Psoas muscle (tissue), 2 donors: Measurements from ENCODE around the gene ITGA10.

DNA sequence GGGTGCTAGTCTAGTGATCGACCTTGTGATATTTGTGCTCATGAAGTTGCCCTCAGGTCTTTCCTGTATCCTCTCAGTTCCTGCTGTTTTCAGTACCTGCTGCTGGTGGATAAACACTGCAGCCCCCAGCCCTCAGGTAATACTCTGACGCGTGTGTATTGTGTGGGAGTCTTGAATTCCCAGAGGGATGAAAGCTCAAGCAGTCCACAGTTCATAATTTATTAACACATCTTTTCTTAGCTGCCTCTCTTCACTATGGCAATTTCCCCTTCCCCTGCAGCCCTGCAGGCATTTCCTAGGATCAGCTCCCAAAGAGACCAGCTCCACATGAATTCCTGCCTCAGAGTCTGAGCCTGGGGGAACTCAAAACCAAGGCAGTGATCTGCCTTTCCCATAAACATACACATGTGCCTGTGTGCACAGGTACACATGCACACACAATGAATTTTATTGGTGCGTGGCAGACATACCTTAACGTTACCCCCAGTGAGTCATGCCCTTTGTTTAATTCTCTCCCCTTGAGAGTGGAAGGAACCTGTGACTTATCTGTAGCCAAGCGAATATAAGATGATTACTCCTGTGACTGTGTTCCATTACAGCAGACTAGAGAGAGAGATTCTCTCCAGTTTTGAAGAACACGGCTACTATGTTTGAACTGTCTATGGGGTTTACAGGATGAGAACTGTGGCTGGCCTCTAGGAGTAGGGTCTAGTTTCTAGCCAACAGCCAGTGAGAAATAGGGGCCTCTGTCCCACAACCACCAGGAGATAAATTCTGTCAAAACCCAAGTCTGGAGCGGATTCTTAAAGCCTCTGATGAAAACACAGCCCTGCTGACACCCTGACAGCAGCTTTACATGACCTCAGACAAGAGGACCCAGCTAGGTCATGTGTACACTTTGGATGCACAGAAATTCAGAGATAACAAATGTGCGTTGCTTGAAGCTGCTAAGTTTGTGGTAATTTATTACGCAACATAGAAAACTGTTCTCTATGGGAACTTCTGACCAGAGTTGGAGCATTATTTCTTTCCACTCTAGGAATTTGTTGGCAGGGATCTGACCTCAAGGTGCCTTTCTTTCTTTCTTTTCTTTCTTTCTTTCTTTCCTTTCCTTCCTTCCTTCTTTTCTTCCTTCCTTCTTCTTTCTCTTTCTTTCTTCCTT lies 14.3 kb upstream of the HMGCS2 start:
- PRO-cap, 2 experiments = no peak in any of the 2 experiments

DNA sequence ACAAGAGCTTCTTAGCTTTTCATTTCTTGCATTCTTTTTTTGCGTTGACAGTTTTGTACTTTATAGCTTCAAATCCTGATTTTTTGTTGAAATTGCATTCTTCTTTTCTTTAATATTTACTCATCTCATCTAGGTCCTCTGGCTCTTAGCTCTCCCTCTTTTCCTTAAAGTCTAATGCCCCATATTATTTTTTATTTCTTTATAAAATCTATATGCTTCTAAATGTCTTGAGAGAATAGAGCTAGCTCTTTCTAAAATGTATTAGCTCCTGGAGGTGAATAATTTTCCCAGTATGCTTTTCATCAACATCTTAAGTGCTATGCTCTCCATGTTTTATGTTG lies 17.4 kb downstream of the ADAM30 start:
- PRO-cap, 2 experiments = no peak in any of the 2 experiments

DNA sequence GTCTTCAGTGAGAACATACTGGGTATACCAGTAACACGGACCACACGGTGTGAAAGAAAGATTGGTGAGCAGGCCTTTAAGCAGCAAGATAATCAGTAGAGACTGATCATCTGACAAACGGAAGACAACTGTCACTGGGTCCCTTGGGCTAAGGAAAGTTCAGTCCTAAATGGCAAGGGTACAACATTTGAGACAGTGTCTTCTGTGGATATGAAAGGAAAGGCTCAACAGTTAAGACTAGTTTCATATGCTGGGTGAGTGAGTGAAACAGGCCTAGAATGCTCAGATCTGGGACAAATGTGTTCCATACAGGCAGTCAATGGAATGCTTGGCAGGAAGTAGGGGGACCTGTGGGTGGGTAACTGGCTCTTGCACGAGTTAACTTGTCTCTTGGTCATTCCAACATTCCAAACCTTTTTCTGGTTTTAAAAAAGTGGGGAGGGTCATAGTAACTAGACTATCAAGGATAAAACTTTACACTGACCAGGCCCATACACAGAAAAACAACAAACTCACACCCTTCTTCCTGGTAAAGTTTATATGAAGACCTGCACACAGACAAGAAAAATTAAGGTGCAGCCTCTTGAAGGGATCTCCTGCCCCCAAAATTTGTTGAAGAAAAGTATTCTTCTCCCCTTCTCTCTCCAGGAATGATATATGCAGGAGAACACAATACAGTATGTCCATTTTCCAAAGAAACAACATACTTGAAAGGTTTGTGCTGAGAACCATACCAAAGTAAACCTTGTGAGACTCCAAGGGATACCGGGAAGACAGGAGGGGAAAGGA lies 17.8 kb upstream of the ADAM30 start:
- PRO-cap, 2 experiments = no peak in any of the 2 experiments

DNA sequence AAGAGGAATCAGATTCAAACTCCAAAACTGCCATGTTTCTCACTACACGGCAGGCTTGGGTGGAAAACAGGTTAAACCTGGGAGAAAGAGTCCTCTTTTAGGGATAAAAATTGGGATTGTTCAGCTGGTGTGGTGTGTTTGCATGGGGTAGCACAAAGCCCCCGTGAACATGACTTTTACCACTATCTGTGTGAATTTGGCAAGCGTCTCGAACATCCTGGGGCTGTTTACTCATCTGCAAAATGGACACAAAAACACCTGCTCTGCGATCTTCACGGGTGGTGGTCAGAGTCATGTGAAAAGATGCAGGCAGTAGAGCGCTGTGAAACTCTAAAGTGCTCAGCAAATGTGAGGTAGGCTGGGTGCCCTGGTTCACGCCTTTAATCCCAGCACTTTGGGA lies 39.6 kb upstream of the NOTCH2 start:
- PRO-cap, 2 experiments = no peak in any of the 2 experiments

DNA sequence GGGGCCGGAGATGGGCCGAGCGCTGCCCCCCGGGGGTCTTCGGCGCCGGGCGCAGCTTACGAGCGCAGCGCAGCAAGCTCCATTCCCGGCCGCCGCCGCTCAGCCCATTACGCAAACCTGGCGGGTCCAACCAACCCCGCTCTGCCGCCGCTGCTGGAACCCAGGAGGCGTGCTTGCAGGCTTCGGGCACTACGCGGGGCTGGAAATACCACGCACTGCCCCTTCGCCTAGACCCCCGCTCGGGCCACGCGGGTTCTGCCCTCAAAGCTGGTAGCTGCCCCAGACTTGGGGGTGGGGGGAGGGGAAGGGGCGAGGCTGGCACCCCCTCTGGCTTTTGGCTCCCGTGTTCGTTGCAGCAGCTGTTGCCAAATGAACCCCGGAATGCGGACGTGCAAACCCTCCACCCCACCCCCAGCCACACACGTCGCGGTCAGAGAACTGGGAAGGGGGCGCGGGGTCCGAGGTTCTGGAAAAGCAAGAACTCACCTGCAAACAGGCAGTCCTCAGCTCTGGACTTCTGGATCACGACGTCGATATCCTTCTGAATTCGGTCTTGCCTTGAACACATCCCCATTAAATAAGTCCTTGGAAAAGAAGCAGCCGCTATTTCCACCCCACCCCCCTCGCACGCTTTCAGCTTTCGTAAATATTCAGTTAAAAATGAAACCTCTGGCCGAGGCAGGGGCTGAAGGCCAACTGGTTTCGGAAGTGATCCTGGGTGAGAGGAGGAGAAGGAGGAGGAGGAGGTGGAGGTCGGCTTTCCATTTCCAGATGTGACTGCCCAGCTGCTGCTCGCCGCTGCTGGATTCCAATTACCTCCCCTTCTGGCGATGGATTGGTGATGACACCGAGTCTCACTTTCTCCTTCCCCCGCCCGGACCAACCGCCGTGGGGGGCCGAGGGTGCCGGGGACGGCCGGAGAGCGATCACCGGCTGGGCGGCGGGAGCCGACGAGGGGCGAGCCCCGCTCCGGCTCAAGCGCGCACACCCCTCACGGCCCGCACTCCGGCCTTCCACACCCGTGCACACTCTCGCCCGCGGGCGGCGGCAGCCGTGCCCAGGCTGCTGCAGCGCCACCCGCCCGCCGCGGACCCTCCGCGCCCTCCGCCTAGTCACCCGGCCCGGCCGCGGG lies 73.2 kb upstream of the NBPF8 start:
- PRO-cap, 2 experiments = peak in 1 of 2 experiments; most common minus-strand start position 109 of the sequence (in 1)

- PRO-cap, 2 experiments = no peak in any of the 2 experiments
Measured at GRCh38 chr1:120557085-120557496, 142.3 kb downstream of the NBPF8 start.

- PRO-cap, 2 experiments = peak in 1 of 2 experiments; most common minus-strand start chr1:120844342 (in 1)
Measured at GRCh38 chr1:120844068-120845240, 45.1 kb upstream of the PPIAL4A start.

- PRO-cap, 2 experiments = no peak in any of the 2 experiments
Measured at GRCh38 chr1:120941884-120943034, 52.7 kb downstream of the PPIAL4A start.

- PRO-cap, 2 experiments = peak in 1 of 2 experiments; most common minus-strand start chr1:121117289 (in 1)
Measured at GRCh38 chr1:121117001-121117657, 67.0 kb downstream of the FAM72B start.

DNA sequence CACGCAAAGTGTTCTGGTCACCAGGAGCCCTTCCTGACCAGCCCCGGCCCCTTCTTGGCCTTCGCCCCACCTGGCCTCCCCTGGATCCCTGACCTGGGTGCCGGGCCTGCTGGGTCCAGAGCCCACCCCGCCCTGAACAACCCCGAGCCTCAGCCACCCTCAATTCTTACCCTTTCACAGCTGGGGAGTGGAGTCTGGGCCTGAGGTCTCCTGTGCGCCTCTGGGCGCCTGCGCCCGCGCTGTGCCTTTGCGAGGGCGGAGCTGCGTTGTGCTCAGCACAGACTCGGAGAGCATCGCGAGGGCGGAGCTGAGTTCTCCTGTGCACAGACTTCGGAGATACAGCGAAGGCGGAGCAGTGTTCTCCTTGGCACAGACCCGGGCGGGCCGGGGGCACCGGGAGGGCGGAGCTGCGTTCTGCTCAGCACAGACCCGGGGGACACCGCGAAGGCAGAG lies 123.4 kb downstream of the PPIAL4E start:
- PRO-cap, 2 experiments = no peak in any of the 2 experiments

GRCh38 chr1:145129028-145129291 lies 33.2 kb downstream of the FAM72D start:
- PRO-cap, 2 experiments = no peak in any of the 2 experiments

GRCh38 chr1:145214338-145214918 lies 27.5 kb downstream of the PPIAL4D start:
- PRO-cap, 2 experiments = no peak in any of the 2 experiments

GRCh38 chr1:145215711-145216251 lies 26.2 kb downstream of the PPIAL4D start:
- PRO-cap, 2 experiments = no peak in any of the 2 experiments

DNA sequence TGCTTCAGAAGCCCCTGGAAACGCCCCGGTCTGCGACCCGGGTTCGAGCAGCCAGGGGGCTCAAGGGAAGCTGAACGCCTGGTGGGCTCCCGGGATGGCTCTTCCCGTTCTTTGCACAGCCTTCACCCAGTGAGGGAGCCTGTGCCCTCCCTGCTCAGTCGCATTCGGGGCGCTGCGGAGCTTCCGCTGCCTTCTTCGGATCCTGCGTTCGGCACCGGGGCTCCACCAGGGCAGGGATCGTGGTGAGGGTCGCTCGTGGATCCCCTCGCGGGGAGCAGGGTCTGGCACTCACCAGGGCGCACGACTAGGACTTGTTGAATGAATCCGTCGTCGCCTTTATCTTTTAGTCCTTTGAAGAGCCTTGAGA lies 50.3 kb upstream of the NBPF20 start:
- PRO-cap, 2 experiments = no peak in any of the 2 experiments

DNA sequence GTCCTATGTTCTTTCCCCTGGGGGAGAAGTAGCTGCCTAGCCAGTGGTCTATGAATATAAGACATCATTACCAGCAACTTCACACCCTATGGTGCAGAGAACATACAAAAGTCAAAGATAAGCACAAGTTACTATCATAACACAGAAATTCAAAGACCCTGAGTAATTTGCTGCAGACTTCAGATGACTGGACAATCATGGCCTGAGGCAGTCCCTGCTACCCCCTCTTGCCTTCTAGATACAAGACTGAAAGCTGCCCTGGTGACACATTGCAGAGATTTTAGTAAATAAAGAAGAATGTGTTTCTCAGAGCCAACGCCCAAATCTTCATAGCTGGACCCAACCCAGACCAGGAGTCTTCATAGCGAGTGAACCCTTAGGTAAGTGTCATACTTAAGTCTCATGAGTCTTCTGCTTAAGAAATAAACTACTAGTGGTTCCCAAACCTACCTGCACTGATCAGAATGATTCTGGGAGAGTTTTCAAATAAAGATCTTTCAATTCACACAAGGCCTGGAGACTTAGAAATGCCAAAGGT lies 885 bp downstream of the PDZK1 start:
- PRO-cap, 2 experiments = no peak in any of the 2 experiments

- PRO-cap, 2 experiments = no peak in any of the 2 experiments
Measured at GRCh38 chr1:145751316-145751836, 32.1 kb downstream of the CD160 start.

- PRO-cap, 2 experiments = no peak in any of the 2 experiments
Measured at GRCh38 chr1:145843526-145843792, 2.0 kb upstream of the NUDT17 start.

- PRO-cap, 2 experiments = peak in 2 of 2 experiments; most common plus-strand start chr1:145872307 (in 1); most common minus-strand start chr1:145872317 (in 1)
Measured at GRCh38 chr1:145871865-145873278, 13.3 kb downstream of the ANKRD35 start.

DNA sequence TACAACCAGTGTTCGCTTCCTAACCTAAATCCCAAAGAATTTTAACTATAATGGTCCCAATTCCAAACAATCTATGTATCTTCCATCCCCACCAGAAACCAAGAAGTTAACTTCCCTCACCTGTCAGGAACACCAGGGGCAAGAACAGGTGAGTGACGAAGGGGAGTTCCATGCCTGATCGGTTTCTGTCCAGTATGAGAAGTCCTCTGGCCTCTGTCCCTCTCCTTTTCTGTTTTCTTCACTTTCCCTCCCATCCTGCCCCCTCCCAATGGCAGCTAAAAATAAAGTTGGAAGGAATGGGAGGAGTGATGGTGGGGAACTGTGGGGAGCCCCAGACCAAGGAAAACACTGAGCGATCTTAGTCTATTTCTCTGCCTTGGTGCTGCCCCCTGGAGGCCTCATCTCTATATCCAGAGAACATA lies at the start of gene ITGA10:
Gene ITGA10, minus strand, starts transcription at position 208 of the 422 bp plus-strand sequence.
- PRO-cap, 2 experiments = peak in 2 of 2 experiments; most common minus-strand start position 196 of the sequence (in 2)

DNA sequence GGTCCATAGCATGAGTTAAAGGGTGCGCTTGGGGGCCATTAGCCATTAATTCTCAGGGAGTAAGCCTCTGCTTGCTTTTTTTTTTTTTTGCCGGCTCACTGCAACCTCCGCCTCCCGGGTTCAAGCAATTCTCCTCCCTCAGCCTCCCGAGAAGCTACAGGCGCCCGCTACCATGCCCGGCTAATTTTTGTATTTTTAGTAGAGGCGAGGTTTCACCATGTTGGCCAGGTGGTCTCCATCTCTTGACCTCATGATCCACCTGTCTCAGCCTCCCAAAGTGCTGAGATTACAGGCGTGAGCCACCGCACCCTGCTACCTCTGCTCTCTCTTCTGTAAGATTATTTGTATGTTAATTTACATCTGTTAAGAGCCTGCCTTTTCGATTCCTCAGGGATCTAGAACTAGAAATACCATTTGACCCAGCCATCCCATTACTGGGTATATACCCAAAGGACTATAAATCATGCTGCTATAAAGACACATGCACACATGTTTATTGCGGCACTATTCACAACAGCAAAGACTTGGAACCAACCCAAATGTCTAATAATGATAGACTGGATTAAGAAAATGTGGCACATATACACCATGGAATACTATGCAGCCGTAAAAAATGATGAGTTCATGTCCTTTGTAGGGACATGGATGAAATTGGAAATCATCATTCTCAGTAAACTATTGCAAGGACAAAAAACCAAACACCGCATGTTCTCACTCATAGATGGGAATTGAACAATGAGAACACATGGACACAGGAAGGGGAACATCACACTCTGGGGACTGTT lies 1.6 kb upstream of the PEX11B start:
- PRO-cap, 2 experiments = no peak in any of the 2 experiments